Gastroesophageal sphincter (tissue), 4 donors: ENCODE results near the genes CFL1, FIBP, RIN1 and B4GAT1.

DNA sequence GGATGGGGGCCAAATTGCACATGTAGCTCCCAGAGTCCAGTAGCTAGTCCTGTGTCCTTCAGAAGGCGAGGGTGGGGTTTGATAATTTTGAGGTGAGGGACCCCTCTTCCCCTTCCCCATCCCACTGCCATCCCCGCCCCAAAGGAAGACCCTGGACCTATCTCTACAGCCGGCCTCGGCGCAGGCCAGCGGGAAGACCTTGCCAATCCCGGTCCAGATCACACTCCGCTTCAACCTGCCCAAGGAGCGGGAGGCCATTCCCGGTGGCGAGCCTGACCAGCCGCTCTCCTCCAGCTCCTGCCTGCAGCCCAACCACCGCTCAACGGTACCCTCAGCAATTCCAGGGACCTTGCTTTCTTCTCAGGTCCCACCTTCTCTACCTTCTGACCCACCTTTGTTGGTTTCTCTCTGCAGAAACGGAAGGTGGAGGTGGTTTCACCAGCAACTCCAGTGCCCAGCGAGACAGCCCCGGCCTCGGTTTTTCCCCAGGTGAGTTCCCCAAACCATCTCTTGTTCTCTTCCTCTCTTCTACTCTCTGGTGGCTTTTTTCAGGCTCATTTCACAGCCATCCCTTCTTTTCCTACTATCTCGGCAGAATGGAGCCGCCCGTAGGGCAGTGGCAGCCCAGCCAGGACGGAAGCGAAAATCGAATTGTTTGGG lies 1.3 kb downstream of the KAT5 start:
- PRO-cap = no peak
- RAMPAGE, long total RNA, 4 experiments = no peak in any of the 4 experiments

DNA sequence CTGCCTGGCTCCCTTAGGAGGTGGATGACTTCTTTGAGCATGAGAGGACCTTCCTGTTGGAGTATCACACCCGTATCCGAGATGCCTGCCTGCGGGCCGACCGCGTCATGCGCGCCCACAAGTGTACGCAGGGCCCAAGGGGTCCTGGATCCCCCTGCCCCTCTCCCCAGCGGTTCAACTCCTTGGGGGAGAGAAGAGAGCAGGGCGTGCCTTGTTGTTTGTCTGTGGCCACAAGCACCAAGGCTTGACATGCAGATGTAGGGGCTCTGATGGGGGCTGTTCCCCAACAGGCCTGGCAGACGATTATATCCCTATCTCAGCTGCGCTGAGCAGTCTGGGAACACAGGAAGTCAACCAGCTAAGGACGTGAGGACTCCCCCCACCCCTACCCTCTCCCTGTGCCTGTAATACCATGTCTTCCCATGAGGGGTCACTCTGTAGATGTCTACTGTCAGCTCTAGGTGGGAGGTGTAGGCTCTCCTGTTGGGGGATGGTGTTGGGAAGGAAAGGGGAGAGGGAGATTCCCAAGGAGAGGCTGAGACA lies 6.9 kb downstream of the CFL1 start:
- PRO-cap = no peak
- RAMPAGE, long total RNA, 4 experiments = no peak in any of the 4 experiments

GRCh38 chr11:65857547-65858633 lies at the start of gene CFL1:
Gene CFL1 (minus strand): TSS chr11:65858180.
- PRO-cap = bidirectional peak, plus-strand start at chr11:65858466, minus-strand start at chr11:65858180
- RAMPAGE, long total RNA, 4 experiments = start-site peak on the minus strand in 4 of 4 experiments, at chr11:65858160-65858216 at its widest, 1,224 to 2,041 reads per replicate

- PRO-cap = no peak
- RAMPAGE, long total RNA, 4 experiments = no peak in any of the 4 experiments
These were observed 2.7 kb downstream of the MUS81 start for GRCh38 chr11:65862969-65863238.

- PRO-cap = no peak
- RAMPAGE, long total RNA, 4 experiments = no peak in any of the 4 experiments
These were observed 3.0 kb downstream of the EFEMP2 start for GRCh38 chr11:65869582-65870027.

GRCh38 chr11:65887576-65888843 lies at the start of gene FIBP:
Gene FIBP (minus strand): TSS chr11:65888471.
- PRO-cap = bidirectional peak, plus-strand start at chr11:65888083, minus-strand start at chr11:65888025; bidirectional peak, plus-strand start at chr11:65888686, minus-strand start at chr11:65888471
- RAMPAGE, long total RNA, 4 experiments = start-site peak on the minus strand in 3 of 4 experiments, at chr11:65888434-65888485 at its widest, 67 to 164 reads per replicate

DNA sequence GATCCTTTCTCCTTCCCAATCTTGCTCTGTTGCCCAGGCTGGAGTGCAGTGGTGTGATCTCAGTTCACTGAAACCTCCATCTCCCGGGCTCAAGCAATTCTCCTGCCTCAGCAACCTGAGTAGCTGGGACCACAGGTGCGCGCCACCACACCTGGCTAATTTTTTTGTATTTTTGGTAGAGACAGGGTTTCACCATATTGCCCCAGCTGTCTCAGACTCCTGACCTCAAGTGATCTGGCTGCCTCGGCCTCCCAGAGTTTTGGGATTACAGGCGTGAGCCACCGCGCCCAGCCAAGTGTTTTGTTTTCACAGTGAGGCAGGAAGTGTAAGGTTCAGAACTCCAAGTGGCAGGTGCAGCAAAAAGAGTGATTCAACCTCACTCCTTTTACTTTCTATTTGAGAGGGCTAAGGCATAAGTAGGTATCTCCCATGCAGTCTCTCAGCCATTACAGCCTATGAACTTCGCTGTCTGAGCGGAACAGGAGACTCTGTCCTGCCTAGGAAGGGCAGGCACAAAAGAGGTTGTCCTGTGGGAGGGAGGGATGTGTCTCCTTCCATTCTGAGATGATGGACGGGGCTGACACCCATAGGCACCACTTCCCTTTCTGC lies 4.9 kb upstream of the SART1 start:
- PRO-cap = no peak
- RAMPAGE, long total RNA, 4 experiments = no peak in any of the 4 experiments

DNA sequence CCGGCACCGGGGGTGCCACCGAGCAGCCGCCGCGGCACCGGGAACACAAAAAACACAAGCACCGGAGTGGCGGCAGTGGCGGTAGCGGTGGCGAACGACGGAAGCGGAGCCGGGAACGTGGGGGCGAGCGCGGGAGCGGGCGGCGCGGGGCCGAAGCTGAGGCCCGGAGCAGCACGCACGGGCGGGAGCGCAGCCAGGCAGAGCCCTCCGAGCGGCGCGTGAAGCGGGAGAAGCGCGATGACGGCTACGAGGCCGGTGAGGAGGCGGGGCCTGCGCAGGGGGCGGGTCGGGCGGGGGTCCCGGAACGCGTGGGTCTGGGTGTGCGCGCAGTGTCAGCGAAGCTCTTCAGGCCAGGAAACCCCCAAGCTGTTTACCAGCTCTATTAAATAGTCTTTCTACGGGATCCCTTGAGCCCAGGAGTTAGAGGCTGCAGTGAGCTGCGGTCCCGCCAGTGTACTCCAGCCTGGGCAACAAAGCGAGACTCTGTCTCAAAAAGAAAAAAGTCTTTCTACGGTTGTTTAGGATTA lies 368 bp downstream of the SART1 start:
- PRO-cap = unidirectional peak, minus-strand start at position 220 of the sequence
- RAMPAGE, long total RNA, 4 experiments = start-site peak on the plus strand in 1 of 4 experiments, centred at position 214 of the sequence, 6 reads per replicate

- PRO-cap = no peak
- RAMPAGE, long total RNA, 4 experiments = no peak in any of the 4 experiments
These were observed 14.7 kb downstream of the SART1 start for GRCh38 chr11:65976004-65976791.

GRCh38 chr11:65977238-65977970 lies 15.9 kb downstream of the SART1 start:
- PRO-cap = no peak
- RAMPAGE, long total RNA, 4 experiments = no peak in any of the 4 experiments

DNA sequence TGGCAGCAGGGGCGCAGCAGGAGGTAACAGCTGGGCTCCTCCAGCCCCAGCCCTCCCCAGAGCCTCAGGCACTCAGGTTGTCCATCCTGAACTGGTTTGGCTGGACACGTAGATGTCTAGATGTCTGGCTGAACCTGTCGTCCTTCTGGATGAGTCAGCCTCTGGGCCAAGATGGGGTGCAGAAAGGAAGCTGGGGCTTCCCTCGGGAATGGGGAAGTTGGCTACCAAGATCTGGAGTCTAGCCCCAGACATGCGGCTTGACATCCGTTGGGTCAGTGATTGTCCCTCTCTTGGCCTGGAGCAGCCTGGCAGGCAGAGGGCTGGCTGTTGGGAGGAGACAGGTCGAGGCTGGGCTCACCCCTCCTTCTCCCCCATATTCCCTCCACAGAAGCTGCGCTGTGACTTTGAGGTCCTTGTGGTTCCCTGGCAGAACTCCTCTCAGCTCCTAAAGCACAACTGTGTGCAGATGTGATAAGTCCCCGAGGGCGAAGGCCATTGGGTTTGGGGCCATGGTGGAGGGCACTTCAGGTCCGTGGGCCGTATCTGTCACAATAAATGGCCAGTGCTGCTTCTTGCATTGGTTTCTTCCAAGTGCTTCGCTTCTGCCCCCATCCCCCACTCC lies 1.2 kb downstream of the CST6 start:
- PRO-cap = no peak
- RAMPAGE, long total RNA, 4 experiments = no peak in any of the 4 experiments

GRCh38 chr11:66062795-66063219 lies 7.3 kb upstream of the PACS1 start:
- PRO-cap = no peak
- RAMPAGE, long total RNA, 4 experiments = no peak in any of the 4 experiments

DNA sequence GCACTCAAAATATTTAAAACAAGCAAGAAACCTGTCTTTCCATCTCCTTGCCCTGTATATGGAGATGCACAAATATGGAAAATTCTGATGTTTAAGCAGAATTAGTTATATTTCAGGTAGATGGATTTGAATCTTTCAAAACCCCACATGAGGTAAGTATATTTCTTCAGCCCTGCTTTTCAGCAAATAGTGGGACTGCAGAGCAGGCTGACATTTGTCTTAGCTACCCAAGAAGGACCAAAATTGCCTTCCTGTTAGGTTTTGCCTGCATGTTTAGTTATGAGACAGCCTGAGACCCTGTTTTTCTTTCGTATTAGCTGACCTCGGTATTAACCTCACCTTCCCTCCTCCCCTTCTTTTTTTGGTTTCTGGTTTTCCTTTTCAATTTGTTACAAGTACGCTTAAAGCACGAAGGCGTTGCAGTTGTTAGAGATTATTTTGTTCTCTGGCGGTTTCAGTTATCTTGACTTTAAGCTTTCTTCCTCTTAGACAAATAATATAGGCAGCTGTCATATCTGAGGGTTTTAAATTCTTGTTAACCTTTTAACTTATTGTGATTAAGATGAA lies 45.4 kb downstream of the PACS1 start:
- PRO-cap = no peak
- RAMPAGE, long total RNA, 4 experiments = no peak in any of the 4 experiments

DNA sequence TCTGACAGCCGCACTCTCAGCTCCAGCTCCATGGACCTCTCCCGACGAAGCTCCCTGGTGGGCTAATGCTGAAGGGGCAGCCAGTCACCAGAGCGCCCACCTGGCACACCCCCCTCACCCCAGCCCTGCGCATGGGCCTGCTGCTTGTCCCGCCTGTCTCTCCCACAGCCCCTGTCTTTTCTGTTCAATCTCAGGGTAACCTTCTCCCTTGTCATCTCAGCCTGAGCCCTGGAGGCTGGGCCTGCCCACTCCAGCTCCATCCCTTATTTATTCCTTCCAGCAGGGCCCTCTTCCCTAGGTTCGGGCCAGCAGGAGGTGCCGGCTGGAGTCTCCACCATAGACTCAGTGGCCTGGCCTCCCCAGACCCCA lies 1.6 kb upstream of the RAB1B start:
- PRO-cap = unidirectional peak, plus-strand start at position 297 of the sequence
- RAMPAGE, long total RNA, 4 experiments = no peak in any of the 4 experiments

DNA sequence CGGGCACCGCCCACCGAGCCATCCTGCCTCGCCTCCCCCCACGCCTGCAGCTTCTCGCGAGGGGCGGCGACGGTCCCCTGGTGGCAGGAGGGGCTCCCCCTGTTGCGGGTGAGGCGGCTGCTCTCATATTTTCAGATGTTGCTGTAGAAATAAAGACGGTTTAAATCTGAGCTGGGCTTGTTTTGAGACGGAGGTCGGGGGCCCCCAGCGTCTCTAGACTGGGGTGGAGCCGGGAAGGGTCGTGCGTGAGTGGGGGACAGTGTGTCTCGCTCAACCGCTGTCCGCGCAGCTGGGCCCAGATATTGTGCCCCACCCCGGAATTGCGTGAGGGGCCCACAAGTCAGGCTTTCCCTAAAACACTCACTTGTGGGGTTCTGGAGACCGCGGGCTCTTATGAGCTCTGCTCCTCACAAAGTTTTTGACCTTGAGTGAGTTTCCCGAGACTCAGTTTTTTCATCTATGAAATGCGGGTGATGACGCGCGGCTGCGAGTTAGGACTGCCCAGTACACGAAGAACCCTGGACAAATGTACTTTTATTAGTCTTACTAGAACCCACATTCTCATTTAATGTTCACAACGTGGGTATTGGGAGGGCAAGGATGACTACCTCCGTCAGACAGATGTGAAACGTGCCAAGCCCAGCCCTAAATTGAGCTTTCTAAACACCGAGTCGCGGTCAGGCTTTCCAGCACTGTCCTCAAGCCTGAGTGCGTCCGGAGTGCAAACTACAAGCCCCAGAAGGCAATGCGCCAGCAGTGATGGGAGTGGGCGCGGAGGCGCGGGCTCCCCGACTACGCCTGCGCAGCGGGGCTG lies 541 bp upstream of the RAB1B start:
- PRO-cap = bidirectional peak, plus-strand start at position 86 of the sequence, minus-strand start outside the sequence; bidirectional peak, plus-strand start at position 363 of the sequence, minus-strand start at position 430 of the sequence; bidirectional peak, plus-strand start outside the sequence, minus-strand start at position 721 of the sequence
- RAMPAGE, long total RNA, 4 experiments = no peak in any of the 4 experiments

DNA sequence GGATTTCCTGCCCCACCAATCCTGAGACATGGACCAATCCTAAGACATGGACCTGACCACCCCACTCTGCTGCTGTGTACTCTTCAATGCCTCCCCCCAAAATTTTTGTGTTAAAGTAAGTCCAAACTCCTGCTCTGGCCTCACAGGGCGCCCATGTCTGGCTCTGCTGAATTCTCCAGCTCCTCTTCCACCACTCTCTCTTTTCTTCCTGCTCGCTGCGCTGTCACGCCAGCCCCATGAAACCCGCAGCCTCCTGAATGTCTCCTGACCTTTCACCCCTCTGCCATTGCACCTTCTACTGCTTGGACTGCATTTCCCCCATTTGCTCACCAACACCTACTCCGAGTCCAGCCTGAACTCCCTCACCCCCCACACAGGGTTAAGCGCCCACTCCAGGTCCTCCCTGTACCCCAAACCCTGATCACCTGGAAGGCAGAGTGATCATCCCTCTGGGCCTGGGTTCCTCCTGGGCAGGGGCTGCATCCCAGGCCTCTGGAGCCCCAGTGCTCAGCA lies 3.5 kb downstream of the CNIH2 start:
- PRO-cap = no peak
- RAMPAGE, long total RNA, 4 experiments = no peak in any of the 4 experiments

GRCh38 chr11:66313689-66314066 lies 3.2 kb downstream of the CD248 start:
- PRO-cap = unidirectional peak, plus-strand start at chr11:66313765
- RAMPAGE, long total RNA, 4 experiments = no peak in any of the 4 experiments

GRCh38 chr11:66335958-66336896 lies at the start of gene RIN1:
Gene RIN1 (minus strand): TSS chr11:66336434.
- PRO-cap = unidirectional peak, minus-strand start at chr11:66336425
- RAMPAGE, long total RNA, 4 experiments = no peak in any of the 4 experiments

DNA sequence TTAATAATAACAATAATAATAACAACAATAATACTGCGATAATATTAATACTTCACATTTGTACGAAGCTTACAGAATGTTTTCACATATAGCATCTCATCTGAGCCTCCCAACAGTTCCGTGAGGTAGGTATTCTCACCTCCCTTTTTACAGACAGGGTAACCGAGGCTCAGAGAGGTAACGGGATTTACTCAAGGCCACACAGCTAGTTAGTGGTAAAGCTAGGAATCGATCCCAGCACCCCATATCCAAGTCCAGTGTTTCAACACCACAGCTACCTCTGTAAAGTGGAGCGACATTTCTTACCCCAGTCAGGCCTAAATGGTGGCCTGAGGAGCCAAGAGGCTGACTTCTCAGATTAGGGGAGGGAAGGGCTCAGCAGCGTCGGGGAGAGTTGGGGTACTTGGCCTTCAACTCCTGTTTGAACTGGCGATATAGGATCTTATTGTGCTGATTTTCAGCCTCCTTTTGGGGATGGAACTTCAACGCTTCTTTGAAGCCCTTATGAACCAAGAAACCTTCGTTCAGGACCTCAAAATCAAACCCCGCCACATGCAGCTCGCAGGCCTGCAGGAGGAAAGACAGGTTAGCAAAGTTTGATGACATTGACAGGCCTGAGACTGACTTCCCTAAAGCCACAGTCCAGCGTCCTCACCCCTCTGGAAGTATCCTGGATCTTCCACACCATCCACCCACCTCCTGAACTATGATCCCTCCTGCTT lies 931 bp upstream of the BRMS1 start:
- PRO-cap = no peak
- RAMPAGE, long total RNA, 4 experiments = no peak in any of the 4 experiments

- PRO-cap = bidirectional peak, plus-strand start at chr11:66347890, minus-strand start at chr11:66347844; bidirectional peak, plus-strand start at chr11:66348116, minus-strand start at chr11:66348025
- RAMPAGE, long total RNA, 4 experiments = no peak in any of the 4 experiments
These were observed at the start of gene B4GAT1 for GRCh38 chr11:66347354-66348521. Gene B4GAT1 (minus strand): TSS chr11:66347629.